Sternocleidomastoid (tissue), 1 donor: Measurements from ENCODE around the gene CDON.

DNA sequence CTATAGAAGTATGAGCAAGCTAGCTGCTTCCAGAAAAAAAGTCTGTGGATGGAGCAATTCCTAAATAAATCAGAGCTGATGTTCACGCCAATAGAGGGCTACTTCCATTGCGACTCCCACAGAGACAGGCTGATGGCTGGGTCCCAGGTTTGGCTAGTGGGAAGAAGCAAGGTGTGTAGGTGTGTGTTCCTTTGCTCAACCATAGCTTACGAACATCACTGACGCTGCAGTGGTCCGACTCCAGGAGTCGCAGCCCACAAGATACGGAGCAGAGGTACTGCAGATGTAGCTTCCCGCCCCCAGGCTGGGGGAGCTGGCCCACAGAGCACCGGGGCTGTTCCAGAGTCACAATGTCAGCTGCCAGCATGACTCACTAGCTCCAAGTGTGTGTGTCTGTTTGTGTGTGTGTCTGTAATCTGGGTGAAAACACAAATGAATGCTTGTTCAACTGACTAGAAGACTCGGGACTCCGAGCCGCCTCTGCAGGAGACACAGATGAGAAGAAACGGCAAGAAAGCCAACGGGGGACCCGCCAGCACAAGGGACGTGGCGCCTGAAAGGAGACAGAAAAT, 10.5 kb downstream of the VSIG10L2 start:
- PRO-cap, result no peak

GRCh38 chr11:126061954-126063121, at the start of gene CDON:
Gene CDON, minus strand, starts transcription at chr11:126062866.
- PRO-cap, result unidirectional peak, minus-strand start at chr11:126062839; unidirectional peak, minus-strand start at chr11:126062985; unidirectional peak, minus-strand start at chr11:126063043

GRCh38 chr11:126102134-126103002, 39.7 kb upstream of the CDON start:
- PRO-cap, result no peak

GRCh38 chr11:126139954-126140636, 71.4 kb downstream of the RPUSD4 start:
- PRO-cap, result no peak

DNA sequence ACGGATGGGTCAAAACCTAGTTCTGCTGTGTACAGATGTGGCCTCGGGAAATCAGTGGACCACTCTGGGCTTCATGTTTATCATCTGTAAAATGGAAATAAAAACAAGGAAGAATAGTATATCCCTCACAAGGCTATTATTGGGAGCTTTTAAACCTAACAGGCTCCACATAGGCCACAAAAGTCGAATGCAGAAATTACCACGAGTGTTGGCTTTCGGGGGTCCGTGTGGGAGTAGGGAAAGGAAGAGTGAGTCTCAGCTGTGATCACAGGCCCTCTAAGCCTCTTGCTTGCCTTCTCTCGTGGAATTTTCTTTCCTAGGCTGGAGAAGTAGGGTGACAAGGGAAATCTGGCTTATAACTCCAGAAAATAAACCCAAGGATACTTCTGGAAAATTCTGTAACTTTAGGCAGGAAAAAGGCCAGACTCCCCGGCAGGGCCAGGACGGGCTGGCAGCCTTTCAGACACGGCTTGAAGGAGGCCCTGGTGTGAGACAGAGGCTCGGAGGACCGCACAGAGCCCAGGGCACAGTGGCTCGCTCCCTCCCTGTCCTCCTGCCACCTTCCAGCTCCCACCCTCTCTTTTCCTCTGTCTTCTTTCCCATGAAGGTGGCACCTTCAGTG, 19.2 kb downstream of the RPUSD4 start:
- PRO-cap, result no peak

DNA sequence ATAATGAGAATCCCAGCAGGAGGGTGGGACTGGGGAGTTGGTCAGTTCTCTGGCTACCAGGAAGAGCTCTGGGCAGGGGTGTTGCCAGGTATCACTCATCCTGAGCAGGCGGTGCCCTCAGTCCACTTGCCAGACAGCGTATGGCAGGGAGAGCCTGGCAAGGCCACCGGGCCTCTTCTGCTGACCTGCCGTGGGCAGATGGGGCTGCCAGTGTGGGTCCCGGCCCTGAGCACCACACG, 22.2 kb downstream of the DCPS start:
- PRO-cap, result no peak

GRCh38 chr11:126329498-126330072, 25.7 kb downstream of the DCPS start:
- PRO-cap, result no peak

GRCh38 chr11:126336139-126336477, 19.4 kb upstream of the ST3GAL4 start:
- PRO-cap, result no peak

DNA sequence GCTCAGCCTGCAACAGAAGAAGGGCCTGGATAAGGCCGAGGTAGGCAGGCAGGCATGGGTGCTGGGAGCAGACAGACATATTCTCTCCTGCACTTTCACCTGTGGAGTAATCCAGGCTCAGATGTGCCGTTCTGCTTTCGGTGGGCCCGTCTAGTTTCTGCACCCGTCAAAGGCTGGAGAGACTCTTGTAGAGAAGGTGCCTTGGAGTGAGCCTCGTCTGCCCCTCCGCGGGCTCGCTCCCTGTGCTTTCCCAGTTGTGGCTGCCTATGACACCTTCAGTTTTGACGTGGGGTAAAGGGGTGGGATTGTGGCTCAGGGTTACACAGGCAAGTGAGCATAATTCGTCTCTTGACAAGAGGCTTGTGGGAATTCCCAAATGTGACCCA, 16.3 kb upstream of the ST3GAL4 start:
- PRO-cap, result no peak

DNA sequence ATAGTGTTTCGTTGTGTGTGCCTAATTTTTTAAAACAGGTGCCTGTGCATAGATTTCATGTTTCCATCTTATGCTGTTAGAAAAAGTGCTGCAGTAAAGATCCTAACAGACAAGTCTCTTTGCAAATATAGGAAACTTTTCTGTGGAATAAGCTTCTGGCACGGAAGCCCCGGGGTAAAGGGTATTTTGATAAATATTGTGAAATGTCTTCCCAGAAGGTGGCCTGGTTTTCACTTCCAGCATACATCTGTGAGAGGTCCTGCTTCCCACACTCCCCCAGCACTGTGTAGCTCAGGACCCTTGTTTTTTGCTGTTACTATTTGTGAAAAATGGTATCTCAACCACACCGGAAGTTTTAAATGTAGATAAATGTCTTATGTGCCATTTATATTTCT, 14.5 kb downstream of the ST3GAL4 start:
- PRO-cap, result no peak

GRCh38 chr11:126384368-126384869, 28.9 kb downstream of the ST3GAL4 start:
- PRO-cap, result no peak

DNA sequence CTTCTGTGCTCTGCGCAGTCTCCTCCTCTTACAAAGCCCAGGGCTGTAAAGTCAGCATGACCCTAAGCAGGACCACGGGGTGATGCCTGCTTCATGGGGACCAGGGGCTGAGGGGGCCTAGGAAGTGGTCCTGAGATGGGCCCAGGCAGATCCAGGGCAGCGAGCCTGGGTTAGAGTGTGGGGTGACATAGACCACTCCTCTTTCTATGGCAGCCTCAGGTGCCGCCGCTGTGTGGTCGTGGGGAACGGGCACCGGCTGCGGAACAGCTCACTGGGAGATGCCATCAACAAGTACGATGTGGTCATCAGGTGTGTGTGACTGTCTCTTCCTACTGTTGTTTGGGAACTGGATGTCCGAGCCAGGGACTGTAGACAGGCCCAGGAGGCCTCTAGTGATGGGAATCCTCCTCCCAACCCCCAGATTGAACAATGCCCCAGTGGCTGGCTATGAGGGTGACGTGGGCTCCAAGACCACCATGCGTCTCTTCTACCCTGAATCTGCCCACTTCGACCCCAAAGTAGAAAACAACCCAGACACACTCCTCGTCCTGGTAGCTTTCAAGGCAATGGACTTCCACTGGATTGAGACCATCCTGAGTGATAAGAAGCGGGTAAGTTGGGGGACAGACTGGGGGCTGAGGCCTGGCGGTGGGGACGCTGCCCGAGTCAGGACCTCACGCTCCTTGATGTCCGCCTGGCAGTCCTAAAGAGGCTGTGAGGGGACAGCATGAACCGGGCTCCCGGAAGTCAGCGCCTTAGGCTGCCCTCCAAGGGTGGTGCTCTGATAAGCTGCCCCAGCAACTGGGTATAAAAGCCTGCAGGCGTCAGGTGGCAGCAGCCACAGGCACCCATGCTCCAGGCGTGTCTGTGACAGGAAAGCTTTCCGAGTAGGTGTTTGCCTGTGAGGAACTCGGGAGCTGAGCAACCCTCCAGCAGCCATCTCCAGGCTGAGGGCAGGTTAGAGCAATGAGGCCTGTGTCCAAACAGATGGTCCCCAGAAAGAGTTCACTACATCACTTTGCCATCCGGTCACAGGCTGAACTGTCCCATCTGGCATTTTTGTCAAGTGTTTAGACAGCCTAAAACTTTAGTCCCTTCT, 52.7 kb downstream of the ST3GAL4 start:
- PRO-cap, result no peak

DNA sequence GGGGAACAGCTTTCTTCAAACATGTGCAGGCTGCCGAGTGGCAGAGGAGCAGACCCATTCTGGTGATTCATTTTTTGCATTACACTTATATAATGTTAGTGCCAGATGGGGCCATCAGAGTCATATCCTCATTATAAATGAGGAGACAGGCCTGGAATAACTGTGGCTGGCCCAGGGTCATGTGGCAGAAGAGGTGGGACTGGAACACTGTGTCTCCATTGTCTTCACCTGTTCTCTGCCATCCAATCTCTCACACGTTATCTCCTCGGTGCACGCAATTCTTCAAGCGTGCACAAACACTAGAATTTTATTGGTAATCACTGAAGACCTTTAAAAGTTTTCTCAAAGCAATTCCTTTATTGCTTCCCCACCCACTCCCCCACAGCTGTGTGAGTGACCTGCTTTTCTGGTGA, 75.1 kb downstream of the ST3GAL4 start:
- PRO-cap, result no peak

GRCh38 chr11:126467881-126468485, 112.5 kb downstream of the ST3GAL4 start:
- PRO-cap, result unidirectional peak, minus-strand start at chr11:126468102

GRCh38 chr11:126631230-126631566, 275.7 kb downstream of the ST3GAL4 start:
- PRO-cap, result no peak

GRCh38 chr11:126655568-126656404, 300.3 kb downstream of the ST3GAL4 start:
- PRO-cap, result no peak

DNA sequence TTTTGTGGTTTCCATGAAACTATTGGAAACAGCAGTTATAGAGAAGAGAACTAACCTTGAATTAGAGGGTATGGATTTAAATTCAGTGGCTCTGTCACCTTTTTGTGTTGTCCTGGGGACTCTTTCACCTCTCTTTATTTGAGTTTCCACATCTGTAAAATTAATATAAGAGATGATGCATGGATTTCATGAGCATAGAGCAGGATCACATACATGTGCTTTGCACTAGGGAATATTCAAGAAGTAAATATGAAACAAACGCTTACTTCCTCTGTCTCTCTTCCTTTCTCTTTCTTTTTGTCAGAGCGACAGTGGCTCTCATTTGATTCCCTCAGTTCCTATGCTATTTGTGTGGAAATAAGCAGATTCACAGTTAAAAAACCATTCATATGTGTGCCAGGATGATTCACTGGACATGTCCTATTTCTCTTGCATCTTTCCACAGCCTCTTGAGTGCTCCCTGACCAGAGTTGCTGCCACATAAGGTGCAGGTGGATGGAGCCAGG, 533.1 kb downstream of the ETS1 start:
- PRO-cap, result no peak

DNA sequence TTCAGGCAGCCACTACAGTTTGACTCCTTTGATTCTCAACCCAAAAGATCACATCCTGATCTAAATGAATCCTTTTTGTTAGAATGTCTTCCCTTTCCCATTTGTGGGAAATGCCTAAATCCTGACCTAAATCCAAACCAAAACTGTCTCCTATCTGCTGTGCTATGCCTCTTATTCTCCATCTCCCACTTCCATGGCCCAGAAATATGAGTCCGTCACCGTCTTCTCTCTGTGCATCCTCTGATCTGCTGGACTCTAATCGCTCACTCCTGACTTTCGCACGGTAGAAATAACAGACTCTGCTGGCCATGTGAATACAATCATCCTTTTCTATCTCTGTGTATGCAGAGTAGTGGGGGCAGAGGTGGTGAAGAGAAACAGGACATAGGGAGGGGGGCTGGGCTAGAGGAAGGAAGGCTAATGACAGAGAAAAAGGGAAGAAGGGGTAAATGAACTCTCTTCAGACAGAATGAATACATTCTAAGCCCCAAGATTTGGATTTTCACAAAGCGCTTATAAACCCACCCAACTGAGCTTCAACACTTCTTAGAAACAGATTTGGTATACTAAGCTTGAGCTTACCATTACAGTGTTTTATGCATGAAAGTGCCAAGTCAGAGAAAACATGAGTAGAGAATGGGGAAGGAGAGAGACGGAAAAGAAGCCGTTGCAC, 324.9 kb downstream of the ETS1 start:
- PRO-cap, result no peak

DNA sequence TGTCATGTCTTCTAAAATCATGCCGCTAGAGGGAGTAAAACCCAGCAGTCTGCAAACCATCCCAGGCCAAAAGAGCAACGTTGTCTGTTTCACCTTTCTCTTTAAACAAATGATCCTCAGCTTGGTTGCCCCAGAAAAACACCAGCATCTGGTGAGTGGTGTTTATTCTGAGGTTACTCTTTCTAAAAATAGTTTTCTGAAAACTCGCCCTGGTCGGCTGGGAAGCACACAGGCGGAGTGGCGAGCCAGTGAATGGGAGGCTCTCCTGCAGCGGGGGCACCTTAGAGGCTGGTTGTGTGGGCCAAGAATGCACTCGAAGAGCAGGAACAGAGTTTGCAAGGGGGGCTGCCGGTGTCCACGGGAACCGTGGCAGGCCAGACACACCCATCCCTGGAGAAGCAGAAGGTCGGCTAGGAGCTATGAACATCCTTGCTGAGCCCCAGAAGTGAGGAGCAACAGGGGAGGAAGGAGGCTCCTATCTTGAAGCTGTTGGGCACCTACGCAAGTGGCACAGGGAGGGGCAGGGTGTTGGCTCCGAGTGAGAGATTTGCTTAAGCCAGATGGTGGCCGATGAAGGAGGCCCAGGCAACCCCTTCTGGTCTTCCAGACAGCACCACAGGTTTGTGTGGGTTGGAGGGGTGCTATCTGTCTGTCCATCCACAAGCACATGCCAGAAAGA, 297.0 kb downstream of the ETS1 start:
- PRO-cap, result bidirectional peak, plus-strand start at position 559 of the sequence, minus-strand start at position 236 of the sequence

DNA sequence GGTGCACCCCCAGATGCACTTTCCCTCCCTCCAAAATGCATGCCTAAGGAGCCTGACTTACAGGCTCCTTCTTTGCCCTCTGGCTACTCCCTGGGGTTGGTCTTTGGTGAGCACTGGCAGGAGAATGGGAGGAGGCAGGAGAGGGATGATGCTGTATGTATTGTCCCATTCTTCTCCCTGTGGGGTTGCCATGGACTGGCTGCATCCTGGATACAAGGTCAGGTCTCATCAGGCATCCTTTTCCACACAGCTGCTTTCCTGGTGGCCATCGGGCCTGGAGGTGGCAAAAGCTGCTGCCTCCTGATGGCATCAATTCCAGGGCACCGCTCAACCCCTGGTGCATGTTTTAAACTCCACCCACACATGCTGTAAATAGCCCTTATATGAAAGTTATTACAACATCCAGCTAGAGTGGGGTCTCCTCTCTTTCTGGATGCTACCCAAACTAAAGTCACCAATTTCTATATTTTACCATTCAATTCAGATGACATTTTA, 257.1 kb downstream of the ETS1 start:
- PRO-cap, result no peak